Metastatic Pancreatic Carcinoma in the Ovary (tissue), 1 donor: Measurements from ENCODE around the genes CHI3L1 and BTG2.

- PRO-cap = no peak
Observed at GRCh38 chr1:202234328-202234706, 40.7 kb downstream of the LGR6 start.

- PRO-cap = unidirectional peak, plus-strand start at chr1:202500163
Observed at GRCh38 chr1:202499941-202500453, 151.5 kb downstream of the PPP1R12B start.

GRCh38 chr1:202531974-202532590, 178.2 kb downstream of the SYT2 start:
- PRO-cap = no peak

GRCh38 chr1:202540530-202541247, 169.6 kb downstream of the SYT2 start:
- PRO-cap = no peak

- PRO-cap = no peak
Observed at GRCh38 chr1:202576292-202576640, 134.0 kb downstream of the SYT2 start.

DNA sequence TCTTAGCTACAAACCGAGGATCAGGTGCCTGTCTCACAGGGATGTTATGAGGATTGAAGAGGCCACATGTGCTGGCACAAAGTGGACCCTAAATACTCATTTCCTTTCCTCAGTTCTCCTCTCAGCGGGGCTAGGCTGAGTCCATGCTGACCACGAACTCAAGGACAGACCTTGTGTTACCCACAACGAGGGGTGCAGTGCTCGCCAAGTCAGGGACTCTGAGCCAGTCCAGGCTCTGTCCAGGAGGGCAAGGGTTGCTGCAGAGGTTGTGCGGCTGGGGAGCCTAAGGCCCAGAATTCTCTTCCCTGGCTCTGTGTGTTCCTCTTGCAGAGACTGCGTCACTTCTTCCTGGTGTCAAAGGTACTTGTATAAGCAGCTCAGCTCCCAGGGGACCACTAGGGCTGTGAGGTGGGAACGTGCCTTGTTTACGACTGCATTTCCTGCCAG, 83.4 kb downstream of the SYT2 start:
- PRO-cap = no peak

DNA sequence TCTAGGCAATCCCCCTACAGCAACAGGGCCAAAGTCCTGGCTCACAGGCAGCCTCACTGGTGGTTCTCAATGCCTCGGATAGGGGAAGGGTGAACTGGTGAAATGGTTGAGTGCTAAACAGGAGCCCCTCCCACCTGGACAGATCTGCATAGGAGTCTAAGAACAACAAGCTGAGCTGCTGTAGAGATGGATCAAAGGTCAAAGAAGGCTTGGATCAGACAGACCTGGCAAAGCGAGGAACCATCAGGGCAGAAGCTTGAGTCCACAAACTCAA, 31.8 kb downstream of the RABIF start:
- PRO-cap = no peak

DNA sequence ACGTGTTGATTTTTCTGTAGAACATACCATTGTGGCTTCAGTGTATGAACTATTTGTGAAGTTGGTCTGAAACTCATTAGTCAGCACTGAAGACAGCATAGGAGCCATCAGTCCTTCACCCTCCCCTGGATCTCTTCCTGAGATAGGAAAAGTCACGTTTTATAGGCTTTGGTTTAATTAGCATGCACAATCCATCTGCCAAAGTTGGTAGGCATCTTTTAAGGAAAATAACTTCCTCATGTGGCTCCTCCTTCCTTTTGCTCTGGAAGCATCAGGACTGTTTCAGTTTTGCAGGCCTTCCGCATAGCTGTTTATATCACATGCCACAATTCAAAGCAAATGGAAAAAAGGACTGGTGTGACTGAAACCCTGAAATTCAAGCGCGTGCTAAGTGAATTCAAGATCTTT, 1.5 kb upstream of the RABIF start:
- PRO-cap = no peak

GRCh38 chr1:203186420-203187655, at the start of gene CHI3L1:
CHI3L1 (minus strand) TSS chr1:203186704.
- PRO-cap = no peak

DNA sequence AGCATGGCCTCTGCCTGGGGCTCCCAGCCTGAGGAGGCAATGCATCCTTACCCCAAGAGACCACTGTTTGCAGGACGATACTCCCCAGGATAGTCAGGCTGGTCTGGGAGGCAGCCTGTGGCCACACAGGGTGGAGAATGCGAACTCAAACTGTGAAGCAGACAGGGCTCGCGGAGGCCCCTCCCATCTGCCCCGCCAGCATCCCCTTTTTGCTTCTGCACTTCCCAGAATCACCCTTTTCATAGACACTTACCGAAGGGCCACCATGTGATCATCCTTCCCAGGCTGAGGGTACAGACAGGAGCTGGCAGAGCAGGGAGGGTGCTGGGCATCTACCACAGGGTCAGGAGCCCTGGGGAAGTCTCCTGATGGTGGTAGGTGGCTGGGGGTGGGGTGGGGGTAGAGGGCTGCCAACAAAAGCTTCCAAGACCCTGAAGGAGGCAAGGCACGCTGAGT, 31.4 kb upstream of the BTG2 start:
- PRO-cap = no peak

DNA sequence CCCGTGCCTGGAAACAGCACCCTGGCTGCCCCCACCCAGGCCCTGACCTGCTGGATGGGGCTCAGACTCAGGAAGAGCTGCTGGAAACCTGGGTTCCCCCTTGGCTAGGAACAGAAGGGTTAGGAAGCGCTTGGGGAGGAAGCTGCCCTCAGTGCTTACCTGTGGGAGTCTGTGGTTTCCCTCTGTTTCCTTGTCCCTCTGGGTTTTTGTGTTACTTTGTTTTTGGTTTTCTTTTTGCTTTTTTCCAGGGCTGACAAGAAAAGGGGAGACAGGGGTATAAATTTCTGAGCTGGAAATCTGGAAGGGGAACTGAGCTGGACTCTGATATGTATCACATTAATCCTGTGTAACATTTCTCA, 28.0 kb upstream of the BTG2 start:
- PRO-cap = no peak

DNA sequence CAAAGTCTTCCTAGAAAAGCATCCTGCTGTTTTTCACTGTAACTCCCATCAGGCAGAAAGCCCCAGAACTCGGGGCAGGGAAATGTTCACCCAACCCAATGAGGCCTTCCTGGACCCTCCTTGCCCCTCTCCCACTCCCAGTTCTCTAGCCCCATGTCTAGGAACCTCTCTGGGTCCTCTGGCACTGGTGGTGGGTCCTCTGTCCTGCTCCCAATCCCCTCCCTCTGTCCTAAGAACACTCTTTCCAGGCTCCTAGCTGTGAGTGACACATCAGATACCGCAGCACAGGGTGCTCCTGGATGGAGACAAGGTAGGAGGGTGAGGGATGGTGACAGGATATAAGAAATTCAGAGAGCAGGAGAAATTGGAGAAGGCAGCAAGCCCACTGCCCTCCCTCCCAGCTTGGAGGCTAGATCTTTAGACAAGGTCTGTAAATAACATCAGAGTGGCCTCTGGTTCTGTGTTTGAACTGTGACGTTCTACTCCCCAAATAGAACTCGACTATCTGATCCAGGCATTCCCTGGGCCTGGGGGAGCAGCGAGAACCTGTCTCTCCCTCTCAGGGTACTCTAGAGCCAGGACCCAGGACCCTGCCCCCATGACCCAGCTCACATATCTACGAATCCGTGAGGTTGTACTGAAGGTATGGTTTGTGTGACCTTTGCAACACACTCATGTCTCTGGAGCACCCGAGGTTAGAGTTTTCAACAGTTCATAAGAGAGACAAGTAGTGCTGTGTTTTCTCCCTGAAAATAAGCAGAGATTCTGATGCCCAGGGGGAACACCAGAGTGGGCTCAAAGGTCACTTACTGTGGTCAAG, 23.2 kb upstream of the BTG2 start:
- PRO-cap = no peak

DNA sequence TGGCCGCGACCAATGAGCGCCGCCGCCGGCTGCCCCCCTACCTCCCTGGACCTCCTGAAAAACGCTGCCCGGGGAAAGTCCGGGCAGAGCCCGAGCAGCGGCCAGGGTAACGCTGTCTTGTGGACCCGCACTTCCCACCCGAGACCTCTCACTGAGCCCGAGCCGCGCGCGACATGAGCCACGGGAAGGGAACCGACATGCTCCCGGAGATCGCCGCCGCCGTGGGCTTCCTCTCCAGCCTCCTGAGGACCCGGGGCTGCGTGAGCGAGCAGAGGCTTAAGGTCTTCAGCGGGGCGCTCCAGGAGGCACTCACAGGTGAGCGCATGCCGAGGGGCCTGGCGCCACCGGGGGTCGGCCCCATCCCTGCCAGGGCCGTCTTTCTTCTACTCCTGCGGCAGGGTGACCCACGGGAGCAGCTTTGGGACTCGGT, at the start of gene BTG2:
Gene BTG2 (plus strand): TSS at position 86 of the 430 bp plus-strand sequence.
- PRO-cap = bidirectional peak, plus-strand start at position 86 of the sequence, minus-strand start outside the sequence

DNA sequence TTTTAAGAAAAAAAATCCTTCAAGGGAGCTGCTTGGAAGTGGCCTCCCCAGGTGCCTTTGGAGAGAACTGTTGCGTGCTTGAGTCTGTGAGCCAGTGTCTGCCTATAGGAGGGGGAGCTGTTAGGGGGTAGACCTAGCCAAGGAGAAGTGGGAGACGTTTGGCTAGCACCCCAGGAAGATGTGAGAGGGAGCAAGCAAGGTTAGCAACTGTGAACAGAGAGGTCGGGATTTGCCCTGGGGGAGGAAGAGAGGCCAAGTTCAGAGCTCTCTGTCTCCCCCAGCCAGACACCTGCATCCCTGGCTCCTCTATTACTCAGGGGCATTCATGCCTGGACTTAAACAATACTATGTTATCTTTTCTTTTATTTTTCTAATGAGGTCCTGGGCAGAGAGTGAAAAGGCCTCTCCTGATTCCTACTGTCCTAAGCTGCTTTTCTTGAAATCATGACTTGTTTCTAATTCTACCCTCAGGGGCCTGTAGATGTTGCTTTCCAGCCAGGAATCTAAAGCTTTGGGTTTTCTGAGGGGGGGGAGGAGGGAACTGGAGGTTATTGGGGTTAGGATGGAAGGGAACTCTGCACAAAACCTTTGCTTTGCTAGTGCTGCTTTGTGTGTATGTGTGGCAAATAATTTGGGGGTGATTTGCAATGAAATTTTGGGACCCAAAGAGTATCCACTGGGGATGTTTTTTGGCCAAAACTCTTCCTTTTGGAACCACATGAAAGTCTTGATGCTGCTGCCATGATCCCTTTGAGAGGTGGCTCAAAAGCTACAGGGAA, 2.5 kb downstream of the BTG2 start:
- PRO-cap = no peak

GRCh38 chr1:203316303-203317175, 11.2 kb downstream of the BTG2 start:
- PRO-cap = no peak

- PRO-cap = no peak
Observed at GRCh38 chr1:203372734-203373078, 21.8 kb upstream of the FMOD start.

DNA sequence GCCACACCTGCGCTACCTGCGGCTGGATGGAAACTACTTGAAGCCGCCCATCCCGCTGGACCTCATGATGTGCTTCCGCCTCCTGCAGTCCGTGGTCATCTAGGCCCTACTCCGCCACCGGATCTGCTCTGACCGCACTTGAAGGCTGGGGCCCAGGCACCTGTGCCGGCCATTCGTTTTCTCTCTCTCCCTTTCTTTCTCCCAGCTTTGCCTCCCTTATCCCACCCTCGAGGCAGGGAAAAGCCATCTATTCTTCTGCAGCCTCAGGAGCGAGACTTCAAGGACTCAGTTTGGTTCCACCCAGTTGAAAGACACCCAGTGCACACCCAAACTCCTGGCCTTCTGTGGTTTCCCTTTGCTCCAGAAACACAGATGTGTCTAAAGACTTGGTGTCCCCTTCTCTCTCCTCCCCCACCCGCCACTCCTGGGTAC, 7.2 kb upstream of the OPTC start:
- PRO-cap = no peak

DNA sequence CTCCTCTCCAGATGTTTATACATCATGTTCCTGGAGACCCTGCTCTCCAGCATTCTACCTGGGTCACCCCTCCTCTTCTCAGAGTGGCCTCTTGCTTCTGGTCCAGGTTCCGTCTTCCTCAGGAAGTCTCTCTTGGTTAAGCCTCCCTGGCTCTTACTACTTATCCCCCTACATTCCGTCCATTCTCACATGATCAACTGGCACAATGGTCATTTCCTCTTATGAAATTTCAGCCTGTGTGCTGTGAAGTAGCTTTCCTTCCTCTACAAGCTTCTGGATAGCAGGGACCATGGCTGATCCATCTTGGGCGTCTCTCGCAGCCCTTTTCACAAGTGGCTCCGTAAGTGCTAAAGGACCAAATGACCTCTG, 33.9 kb upstream of the ATP2B4 start:
- PRO-cap = no peak

GRCh38 chr1:203601089-203601432, 25.6 kb upstream of the ATP2B4 start:
- PRO-cap = no peak

DNA sequence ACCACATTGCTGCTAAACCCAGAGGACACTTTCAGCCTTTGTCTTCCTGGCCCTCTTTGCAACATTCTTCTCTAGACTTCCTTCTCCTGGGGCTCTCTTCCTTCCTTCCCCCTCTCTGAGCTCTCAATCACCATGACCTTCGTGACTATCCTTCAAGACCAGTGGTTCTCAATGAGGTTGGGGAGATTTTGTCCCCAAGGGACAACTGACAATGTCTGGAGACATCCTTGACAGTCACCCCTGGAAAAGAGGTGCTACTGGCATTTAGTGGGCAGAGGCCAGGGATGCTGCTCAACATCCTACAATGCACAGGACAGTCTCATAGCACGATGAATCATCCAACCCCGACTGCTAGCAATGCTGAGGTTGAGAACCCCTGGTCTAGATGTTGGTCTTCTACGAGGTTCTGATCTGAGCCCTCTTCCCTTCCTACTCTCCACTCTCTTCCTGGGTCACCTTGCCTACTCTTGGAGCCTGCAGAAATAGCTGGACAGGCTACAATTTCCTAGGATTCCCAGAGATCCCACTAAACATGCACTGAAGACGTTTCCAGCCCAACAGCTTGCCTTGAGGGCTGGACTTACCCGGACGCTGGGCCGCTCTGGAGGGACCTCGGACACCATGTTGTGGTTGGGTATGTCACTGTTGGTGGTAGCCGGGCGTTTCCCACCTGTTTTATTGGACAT, 59.4 kb upstream of the GOLT1A start:
- PRO-cap = no peak